ENCODE measurements around the gene ATRN.

GRCh38 chr20:2303516-2304174 is 7.8 kb downstream of the TGM3 start:
- PRO-cap = no peak

DNA sequence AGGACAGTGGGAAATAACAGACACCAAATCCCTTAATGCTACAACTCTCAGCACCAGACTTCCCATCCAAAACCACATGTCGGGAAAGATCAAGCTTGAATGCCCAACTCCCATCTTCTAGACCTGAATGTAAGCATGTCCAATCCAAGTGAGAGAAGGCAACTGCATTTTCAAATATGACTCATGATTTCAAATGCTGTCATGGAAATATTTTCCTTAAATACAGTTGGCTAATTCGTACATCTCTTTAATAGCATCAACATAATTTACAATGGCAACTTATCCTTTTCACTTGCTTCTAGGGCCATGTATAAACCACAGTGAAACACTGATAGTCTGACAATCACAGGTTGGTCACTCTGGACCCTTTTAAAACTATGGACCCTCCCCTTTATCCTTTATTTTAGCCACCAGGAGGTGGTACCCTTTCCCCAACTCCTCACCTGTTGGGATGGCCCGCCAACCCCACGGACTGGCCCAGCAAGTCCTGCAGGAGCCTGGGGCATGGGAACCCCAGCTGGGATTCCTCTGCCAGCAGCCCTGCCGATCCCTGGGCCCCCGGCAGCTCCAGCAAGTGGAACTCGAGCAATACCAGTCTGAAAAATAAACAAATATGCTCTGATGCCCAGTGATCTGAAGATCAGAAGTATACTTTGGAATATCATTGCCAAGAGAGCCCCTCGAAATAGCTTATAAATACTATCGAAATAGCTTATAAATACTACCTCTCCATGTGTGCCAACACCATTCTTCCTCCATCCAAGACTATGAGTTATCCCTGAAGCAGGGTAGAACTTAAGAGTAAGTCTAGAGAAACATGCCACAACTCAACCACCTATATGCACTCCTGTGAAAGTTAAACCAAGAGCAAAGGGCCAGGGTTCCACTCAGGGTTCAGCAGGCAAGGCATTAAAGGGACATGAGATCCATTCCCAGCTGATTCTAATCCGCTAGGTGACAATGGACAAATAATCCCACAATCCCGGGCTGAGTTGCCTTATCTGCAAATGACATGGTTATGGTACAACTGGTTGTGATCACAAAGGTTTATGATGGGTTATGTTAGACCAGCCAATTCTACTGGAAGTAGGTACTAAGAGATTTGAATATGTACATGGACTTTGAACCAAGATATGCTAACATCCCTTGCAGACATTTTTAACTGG is 6.9 kb downstream of the SNRPB start:
- PRO-cap = no peak

DNA sequence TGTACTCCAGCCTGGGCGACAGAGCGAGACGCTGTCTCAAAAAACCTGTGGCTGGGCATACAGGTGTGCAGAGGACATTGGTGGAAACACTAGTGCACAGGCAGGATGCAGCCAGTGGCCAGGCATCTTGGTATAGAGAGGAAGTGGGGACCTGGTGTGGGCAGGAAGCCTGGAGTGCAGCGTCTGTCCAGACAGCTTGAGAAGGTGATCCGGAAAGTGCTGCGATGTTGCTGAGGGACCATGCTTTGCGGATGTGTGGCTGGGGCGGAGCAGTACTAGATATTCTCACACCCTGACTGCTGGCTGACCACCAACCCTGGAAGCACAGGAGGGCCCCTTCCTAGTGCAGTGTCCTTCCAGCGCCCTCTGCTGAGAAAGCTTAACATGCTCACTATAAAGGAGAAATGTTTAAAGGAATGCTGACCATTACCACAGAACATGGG is 11.4 kb downstream of the VPS16 start:
- PRO-cap = unidirectional peak, minus-strand start at position 253 of the sequence

DNA sequence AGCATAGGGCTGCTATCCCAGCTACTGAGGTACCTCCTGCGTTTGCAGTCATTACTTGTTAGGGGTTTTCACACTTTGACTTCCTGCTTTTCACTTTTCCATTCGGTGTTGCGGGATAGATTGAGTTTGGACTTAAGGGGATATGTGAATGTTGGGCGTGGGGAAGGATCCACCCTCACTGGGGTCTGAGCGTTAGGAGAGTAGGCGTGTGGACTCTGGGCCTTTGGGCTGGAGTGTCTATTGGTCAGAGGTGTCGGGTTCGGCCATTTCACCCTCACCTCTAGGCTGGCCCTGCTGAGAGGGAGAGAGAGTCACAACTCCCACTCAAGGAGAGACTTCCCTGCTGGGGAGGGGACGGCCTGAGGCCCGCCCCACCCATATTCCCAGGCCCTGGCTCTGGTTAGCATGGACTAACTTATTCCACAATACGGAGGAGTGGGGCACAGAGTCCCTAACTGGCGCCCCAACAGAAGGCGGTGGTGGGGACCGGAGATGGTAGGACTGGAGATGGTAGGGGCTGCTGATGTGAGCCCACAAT is 1.6 kb upstream of the PTPRA start:
- PRO-cap = no peak

DNA sequence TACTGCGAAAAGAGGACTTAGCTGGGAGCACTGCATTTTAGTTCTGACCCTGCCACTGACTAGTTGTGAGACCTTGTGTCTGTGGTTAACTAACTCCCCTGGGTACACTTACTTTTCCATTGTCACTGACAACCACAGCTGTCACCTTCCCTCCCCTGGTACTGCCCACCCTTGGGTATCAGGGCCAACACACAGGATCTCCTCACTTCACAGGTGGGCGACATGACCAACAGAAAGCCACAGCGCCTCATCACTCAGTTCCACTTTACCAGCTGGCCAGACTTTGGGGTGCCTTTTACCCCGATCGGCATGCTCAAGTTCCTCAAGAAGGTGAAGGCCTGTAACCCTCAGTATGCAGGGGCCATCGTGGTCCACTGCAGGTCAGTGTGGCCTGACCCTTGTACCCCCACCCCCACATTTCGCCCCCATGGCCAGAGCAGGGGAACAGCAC is 21.6 kb upstream of the GNRH2 start:
- PRO-cap = no peak

GRCh38 chr20:3026826-3027214 is 16.6 kb upstream of the GNRH2 start:
- PRO-cap = no peak

DNA sequence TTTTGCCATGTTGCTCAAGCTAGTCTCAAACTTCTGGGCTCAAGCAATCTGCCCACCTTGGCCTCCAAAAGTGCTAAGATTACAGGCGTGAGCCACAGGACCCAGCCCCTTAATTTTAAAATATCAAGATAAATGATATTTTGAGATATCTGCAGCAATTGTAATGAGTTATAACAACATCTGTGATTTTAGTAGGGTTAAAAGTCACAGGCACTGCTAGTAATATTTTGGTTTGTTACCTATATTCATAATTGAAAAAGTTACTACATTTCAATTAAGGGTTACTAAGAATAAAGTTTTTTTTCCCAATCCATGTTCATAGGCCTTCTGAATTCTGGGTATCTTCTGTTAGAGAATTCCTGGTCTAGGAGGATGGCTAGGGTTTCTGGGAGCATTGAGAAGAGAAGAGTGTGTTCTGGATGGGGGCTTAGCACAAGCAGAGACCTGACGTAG is 3.2 kb downstream of the ITPA start:
- PRO-cap = no peak

DNA sequence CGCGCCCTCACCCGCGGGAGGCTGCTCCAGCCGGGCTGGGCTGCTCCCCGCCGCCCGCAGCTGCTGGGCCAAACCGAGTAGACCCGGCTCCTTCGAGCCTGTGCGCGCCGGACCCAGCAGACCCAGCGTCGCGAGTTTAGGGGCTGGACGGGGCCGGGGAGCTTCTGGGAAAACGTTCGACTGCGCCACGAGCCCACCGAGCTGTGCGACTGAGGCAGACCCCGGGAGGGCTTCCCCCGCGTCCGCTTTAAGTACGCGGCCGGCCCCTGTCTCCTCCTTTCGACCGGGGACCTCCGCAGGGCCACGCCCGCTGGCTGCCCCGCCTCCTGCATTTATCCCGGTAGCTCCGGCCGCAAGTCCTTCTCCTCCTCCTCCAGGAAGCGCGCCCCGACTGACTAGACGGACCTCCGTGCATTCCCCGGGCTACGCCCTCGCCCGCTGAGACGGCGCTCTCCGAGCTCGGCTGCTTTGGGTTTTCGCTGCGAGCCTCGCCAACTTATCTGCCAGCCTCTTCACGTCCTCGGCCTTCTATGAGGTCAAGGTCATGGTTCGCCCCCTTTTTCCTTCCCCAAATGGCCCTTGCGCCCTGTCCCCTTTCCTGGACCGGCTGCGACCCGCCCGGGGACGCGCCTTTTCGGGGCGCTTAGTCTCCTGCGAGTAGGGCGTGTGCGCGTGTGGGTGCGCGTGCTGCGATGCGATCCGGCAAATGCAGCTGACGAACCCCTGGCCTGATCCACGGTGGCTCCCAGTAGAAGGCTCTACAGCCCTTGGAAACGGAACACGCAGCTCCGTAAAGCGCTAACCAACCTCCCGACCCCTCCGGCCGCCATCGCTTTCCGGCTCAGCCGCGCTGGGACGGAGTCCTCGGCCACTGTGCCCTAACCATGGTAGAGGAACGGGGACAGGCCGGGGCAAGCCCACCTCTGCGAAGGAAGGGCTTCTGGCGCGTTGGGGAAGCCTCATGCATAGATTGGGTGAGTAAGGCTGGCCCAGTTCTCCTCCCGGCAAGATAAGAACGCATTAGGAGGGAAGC is 663 bp upstream of the SLC4A11 start:
- PRO-cap = bidirectional peak, plus-strand start at position 372 of the sequence, minus-strand start at position 223 of the sequence

GRCh38 chr20:3307023-3307508 is 68.1 kb upstream of the SLC4A11 start:
- PRO-cap = no peak

DNA sequence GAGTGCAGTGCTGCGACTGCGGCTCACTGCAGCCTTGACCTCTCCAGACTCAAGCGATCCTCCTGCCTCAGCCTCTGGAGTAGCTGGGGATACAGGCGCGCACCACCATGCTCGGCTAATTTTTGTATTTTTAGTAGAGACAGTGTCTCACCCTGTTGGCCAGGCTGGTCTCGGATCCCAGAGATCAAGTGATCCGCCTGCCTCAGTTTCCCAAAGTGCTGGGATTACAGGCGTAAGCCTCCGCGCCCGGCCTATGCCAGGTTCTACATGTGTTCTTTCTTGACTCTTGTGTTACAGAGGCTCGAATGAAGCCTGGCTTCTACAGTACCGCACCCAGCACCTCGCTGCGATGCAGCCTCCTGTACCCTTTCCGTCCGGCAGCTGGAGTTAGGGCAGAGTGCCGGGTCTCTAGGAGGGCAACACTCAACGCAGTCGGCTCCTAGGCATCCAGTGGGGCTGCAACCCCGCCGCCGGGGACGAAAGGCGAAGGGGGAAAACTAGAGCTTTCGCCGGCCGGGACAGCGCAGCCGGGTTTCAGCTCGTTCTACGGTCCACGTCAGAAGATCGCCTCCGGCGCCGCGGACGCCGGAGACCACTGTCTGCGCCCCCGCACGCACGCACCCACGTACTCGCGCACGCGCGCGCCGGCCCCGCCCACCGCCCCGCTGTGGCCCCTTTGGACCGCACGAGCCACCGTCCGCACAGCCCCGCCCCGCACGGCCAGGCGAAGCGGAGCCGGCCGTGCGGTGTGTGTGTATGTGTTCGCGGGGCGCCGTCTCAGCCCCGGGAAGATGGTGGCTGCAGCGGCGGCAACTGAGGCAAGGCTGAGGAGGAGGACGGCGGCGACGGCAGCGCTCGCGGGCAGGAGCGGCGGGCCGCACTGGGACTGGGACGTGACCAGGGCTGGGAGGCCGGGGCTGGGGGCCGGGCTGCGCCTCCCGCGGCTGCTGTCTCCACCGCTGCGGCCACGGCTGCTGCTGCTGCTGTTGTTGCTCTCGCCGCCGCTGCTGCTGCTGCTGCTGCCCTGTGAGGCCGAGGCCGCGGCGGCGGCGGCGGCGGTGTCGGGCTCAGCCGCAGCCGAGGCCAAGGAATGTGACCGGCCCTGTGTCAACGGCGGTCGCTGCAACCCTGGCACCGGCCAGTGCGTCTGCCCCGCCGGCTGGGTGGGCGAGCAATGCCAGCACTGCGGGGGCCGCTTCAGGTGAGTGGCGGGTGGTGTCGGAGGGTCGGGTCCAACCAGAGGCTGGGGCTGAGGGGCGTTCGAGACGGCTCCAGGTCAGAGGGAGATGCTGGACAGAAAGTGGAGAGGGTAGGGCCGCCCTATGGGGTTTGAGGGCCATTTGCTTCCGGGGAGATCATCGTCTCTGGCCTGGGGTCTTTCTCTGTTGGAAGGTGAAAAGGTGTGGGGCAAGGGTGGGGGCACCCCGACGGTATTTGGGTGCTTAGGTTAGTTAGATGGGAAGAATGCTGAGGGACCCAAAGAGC is at the start of gene ATRN:
ATRN (plus strand) TSS at position 702 of the 1,485 bp plus-strand sequence.
- PRO-cap = bidirectional peak, plus-strand start at position 723 of the sequence, minus-strand start at position 597 of the sequence

- PRO-cap = no peak
Measured at GRCh38 chr20:3473043-3474015, 2.5 kb downstream of the ATRN start.

- PRO-cap = no peak
Measured at GRCh38 chr20:3545468-3545836, 74.6 kb downstream of the ATRN start.

DNA sequence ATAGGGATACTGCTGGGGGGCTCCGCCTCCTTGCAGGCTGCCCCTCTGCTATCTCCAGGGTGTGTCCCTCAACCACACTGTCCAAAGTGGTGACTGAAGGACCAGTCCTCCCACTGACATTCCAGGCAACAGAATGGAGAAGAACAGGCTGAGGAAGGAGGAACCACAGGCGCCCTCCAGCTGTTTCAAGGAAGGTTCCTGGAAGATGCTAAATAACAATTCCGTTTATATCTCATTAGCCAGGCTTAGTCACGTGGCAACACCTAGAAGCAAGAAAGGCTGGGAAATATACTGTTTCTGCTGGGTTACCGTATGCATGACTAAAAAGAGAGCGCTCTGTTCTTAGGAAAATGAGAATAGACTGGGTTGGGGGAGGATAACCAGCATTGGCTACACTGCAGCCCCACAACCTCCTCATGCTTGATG is 4.8 kb upstream of the HSPA12B start:
- PRO-cap = no peak

DNA sequence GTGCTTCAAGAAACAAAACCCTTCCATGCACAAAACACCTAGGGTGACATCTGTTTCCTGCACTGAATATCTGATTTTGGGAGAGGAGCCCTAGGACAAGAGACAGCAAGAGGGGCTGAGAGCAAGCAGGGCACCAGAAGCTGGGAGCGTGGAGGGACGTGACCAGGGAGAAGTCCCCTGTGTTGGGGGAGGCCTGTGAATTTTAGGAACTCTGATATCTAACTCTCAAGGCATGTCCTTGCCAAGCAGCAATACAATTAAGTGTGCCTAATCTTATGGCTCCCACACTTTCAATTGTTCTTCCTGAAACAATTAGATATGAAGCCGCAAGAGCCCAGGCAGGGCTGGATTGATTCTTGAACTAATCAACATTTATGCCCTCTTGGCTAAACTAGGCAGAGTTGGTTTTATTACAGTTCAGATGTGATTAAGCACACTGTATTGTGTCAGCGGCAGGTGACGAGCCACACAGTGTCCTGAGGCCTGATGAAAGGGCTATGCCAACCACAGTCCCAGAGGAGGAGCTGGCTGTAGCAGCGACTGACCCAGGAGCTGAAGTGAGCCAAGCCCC is 4.3 kb upstream of the MAVS start:
- PRO-cap = no peak

- PRO-cap = no peak
Measured at GRCh38 chr20:3875059-3875802, 14.0 kb upstream of the PANK2 start.

- PRO-cap = no peak
Measured at GRCh38 chr20:3908475-3909117, 19.4 kb downstream of the PANK2 start.

- PRO-cap = no peak
Measured at GRCh38 chr20:3925437-3926151, 36.4 kb downstream of the PANK2 start.

DNA sequence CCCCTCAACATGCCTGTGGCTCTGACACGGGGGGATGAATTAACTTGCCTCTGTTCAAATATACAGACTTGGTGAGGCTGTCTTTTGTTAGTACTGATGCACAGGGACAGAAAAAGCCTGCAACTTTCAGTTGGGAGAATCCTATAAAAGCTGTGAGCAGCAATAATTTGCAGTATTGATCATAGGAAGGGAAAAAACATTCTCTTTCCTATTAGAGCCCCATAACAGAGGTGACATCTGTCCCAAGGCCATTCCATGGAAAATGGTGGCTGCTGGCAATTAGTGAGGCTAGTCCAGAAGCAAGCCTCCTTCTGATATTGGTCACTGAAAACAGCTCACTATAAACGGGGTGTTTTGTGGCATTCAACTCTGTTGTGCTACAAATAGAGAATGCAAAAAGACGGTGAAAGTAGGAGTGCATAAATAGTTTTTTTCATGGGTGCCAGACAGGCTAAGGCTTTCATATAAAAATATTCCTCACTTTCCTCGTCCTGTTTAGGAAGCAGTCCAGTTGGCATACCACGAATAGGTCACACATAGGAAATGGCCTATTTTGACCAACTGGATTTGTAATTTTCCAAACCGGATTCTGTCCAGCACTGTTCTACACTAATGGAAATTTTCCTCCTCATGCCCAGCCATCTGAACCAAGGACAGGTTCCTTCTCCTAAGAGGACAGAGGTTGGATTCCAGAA is 42.8 kb downstream of the PANK2 start:
- PRO-cap = no peak

- PRO-cap = unidirectional peak, plus-strand start at chr20:4014264
Measured at GRCh38 chr20:4013857-4014651, 1.3 kb downstream of the RNF24 start.

DNA sequence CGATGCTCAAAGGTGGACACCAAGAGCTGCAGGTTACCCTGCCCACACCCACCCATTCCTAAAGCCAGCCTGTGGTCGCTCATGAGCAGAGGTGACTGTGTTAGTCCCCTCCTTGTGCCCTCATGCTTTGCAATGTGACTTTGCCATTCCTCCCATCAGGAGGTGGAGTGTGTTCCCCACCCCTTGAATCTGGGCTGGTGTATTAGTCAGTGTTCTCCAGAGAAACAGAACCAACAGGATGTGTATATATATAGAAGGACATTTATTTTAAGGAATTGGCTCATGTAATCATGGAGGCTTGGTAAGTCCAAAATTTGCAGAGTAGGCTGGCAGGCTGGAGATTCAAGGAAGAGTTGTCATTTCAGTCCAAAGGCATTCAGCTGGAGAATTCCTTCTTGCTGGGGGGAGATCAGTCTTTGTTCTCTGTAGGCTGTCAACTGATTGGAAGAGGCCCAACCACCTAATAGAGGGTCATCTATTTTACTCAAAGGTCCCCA is 54.5 kb upstream of the RNF24 start:
- PRO-cap = no peak